ENCODE results near the genes METAP2 and CDK17.

DNA sequence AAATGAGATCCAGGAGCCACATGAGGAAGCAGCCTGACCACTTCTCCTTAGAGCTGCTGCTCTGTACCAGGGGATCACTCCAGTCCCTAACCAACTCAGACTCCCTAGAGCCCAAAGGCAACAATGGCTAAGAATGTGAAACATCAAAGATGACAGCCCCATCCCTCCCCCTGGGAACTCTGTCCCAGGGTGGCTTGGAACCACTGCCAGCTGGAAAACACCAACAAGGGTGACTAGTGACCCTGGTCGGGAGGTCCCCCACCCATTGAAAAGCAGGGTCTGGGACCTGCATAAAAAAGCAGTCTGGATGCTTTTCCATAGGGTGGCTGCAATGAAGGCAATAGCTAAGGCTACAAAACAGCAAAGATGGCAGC lies 137.0 kb downstream of the CEP83 start:
- PRO-cap = no peak
- RAMPAGE, long total RNA, 3 experiments = no peak in any of the 3 experiments

- PRO-cap = unidirectional peak, plus-strand start at chr12:94562324
- RAMPAGE, long total RNA, 3 experiments = no peak in any of the 3 experiments
Measured at GRCh38 chr12:94561827-94562491, 88.4 kb downstream of the TMCC3 start.

DNA sequence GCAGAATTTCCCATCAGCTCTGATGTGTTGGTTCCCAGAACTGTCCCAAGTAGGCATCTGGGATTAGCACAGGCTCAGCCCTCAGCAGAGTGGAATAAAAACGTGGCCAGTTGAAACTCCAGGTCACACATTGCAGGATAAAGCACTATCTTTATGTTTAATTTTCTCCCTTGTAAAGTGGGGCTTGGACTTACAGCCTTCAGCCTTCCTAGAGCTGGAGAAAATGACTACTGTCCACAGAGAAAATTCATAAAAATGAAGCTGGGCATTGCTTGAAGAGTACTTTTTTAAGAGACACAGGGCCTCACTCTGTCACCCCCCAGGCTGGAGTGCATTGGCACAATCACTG lies 74.2 kb downstream of the TMCC3 start:
- PRO-cap = no peak
- RAMPAGE, long total RNA, 3 experiments = no peak in any of the 3 experiments

- PRO-cap = no peak
- RAMPAGE, long total RNA, 3 experiments = no peak in any of the 3 experiments
Measured at GRCh38 chr12:94689674-94689984, 39.3 kb upstream of the TMCC3 start.

GRCh38 chr12:94830912-94831508 lies 172.5 kb downstream of the NDUFA12 start:
- PRO-cap = no peak
- RAMPAGE, long total RNA, 3 experiments = no peak in any of the 3 experiments

GRCh38 chr12:95215759-95216280 lies 1.4 kb downstream of the FGD6 start:
- PRO-cap = no peak
- RAMPAGE, long total RNA, 3 experiments = no peak in any of the 3 experiments

- PRO-cap = unidirectional peak, plus-strand start at chr12:95385513
- RAMPAGE, long total RNA, 3 experiments = no peak in any of the 3 experiments
Measured at GRCh38 chr12:95385365-95385717, 88.6 kb upstream of the METAP2 start.

DNA sequence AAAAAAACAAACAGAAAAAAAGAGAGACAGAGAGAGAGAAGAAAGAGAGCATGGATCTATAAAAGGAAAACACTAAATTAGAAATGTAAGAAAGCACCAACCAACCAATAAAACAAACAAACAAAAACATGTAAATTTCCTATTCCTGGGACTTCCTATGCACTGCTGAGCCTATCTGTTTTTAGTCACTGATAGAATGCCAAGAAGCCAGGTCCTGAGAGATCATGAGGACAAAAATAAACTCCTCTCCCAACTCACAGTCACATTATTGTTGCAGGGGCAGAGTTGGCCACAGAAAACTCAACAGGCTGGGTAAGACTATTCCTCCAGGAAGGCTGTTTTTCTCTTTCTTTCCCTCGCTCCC lies 55.9 kb upstream of the METAP2 start:
- PRO-cap = no peak
- RAMPAGE, long total RNA, 3 experiments = no peak in any of the 3 experiments

GRCh38 chr12:95445954-95446292 lies 28.0 kb upstream of the METAP2 start:
- PRO-cap = no peak
- RAMPAGE, long total RNA, 3 experiments = no peak in any of the 3 experiments

DNA sequence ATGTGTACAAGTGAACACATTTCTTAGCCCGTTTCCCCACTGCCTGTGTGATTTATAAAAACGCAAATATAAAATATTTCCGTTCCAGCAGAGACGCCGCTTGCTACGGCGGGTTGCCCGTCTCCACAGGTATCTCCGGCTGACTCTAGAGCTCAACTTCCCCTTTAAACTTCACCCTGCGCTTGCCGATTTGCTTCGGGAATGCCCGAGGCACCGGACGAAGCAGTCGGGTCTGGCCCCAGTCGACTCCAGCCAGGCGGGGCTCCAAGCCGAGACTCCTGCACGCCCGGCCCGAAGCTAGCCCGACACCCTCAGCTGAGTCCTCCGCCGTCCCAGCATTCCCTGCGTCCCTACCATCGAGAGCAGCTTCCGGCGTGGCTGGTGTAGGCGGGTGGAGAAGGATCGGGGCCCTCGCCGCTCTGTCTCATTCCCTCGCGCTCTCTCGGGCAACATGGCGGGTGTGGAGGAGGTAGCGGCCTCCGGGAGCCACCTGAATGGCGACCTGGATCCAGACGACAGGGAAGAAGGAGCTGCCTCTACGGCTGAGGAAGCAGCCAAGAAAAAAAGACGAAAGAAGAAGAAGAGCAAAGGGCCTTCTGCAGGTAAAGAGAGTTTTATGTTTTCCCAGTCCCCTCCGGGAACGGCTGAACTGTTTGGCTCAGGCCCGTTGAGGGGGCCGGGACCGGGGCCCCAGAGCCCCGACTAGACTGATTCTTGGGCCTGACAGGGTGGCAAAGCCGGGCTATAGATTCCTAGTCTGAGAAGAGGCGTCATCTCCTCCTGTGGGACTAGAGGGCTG lies at the start of gene METAP2:
TSS of gene METAP2 (plus strand) at position 424 of the 799 bp plus-strand sequence.
- PRO-cap = bidirectional peak, plus-strand start at position 427 of the sequence, minus-strand start at position 277 of the sequence
- RAMPAGE, long total RNA, 3 experiments = start-site peak on the plus strand in 3 of 3 experiments, centred at positions 404 to 415 of the sequence, 3,631 to 3,830 reads per replicate

DNA sequence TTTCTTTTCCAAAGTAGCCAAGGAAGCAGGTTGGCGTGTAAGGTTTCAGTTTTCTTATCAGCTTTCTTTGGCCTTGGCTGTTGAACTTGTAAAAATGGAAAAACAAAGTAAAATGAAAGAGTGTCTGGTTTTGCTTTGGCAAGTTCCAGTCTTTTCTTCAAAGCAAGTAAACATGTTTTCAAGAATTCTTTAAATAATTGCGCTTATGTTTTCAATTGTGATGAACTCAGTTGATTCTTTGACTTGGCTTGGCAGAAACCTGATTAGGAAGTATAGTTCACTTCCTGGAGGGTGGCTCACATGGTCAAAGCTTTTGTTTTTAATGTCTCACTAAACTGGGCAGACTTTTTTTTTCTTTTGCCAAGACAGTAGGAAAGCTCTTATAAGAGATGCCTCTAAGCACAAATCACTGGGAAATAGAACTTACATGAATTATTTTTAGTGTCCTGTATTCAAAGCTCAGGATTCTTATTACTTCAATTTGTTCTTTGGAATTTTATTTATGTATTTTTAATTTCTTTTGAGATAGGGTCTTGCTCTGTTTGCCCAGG lies 112.3 kb upstream of the USP44 start:
- PRO-cap = no peak
- RAMPAGE, long total RNA, 3 experiments = no peak in any of the 3 experiments

- PRO-cap = no peak
- RAMPAGE, long total RNA, 3 experiments = no peak in any of the 3 experiments
Measured at GRCh38 chr12:95995300-95996195, 596 bp downstream of the HAL start.

GRCh38 chr12:96093877-96094820 lies 58.8 kb upstream of the LTA4H start:
- PRO-cap = no peak
- RAMPAGE, long total RNA, 3 experiments = no peak in any of the 3 experiments

- PRO-cap = no peak
- RAMPAGE, long total RNA, 3 experiments = no peak in any of the 3 experiments
Measured at GRCh38 chr12:96170208-96170832, 23.9 kb upstream of the ELK3 start.

GRCh38 chr12:96278498-96279429 lies 84.6 kb downstream of the ELK3 start:
- PRO-cap = no peak
- RAMPAGE, long total RNA, 3 experiments = no peak in any of the 3 experiments

DNA sequence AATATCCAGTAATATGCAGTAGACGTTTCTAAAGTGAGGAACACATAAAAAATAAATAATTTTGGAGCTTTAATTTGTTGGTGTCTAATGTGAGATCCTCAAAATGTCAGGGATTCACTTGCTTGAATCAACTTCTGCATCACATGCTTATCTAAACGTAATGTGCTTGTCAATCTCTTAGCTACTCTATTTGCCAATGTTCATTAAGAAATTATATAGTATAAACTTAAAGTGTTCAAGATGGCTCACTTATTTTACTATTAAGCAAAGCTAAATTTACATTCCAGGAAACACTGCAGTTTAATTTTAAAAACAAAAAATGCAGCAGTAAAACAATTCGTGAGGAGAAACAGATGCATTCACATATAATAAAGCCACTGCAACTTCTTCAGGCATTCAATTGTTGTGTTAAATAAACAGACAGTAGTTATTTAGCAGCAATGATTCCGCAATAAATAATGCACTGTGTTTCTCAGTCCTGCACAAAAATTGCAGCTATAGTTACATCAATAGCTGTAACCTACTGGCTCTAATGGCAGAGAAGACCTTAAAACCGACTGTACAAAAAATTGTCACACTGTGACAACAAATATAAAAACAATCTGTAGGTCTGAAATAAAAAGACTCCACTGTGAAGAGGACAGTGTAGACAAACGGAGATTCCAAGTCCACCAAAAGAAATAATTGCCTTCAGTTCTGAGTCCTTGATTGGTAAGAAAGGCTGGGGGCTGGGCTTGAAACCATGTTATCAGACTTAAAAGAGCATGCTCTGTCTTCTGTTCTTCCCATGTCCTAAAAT lies 85.5 kb downstream of the ELK3 start:
- PRO-cap = no peak
- RAMPAGE, long total RNA, 3 experiments = no peak in any of the 3 experiments

GRCh38 chr12:96309129-96309657 lies 91.0 kb downstream of the CDK17 start:
- PRO-cap = no peak
- RAMPAGE, long total RNA, 3 experiments = no peak in any of the 3 experiments

DNA sequence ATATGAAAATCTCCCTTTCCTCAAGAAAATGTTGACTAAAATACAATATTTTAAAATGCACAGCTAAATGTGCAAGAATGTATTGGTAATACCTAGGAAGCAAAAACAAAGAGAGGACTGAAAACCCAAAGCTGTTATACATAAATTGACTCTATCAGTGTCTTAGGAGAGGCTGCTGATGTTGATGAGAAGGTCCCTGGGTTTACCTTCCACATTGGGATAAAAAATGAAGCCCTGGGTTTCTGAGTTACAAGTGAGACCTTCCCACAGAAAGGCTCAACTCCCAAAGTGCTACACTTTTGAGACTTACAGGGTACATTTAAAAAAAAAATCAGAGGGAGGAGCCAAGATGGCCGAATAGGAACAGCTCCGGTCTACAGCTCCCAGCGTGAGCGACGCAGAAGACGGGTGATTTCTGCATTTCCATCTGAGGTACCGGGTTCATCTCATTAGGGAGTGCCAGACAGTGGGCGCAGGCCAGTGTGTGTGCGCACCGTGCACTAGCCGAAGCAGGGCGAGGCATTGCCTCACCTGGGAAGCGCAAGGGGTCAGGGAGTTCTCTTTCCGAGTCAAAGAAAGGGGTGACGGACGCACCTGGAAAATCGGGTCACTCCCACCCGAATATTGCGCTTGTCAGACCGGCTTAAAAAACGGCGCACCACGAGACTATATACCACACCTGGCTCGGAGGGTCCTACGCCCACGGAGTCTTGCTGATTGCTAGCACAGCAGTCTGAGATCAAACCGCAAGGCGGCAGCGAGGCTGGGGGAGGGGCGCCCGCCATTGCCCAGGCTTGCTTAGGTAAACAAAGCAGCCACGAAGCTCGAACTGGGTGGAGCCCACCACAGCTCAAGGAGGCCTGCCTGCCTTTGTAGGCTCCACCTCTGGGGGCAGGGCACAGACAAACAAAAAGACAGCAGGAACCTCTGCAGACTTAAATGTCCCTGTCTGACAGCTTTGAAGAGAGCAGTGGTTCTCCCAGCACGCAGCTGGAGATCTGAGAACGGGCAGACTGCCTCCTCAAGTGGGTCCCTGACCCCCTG lies 84.3 kb downstream of the CDK17 start:
- PRO-cap = no peak
- RAMPAGE, long total RNA, 3 experiments = no peak in any of the 3 experiments

GRCh38 chr12:96398419-96398776 lies 1.8 kb downstream of the CDK17 start:
- PRO-cap = no peak
- RAMPAGE, long total RNA, 3 experiments = no peak in any of the 3 experiments

GRCh38 chr12:96400377-96400792 lies at the start of gene CDK17:
CDK17 (minus strand) TSS chr12:96400439.
- PRO-cap = bidirectional peak, plus-strand start at chr12:96400645, minus-strand start at chr12:96400562
- RAMPAGE, long total RNA, 3 experiments = no peak in any of the 3 experiments